ENCODE results near the genes ZWINT and CCDC6.

DNA sequence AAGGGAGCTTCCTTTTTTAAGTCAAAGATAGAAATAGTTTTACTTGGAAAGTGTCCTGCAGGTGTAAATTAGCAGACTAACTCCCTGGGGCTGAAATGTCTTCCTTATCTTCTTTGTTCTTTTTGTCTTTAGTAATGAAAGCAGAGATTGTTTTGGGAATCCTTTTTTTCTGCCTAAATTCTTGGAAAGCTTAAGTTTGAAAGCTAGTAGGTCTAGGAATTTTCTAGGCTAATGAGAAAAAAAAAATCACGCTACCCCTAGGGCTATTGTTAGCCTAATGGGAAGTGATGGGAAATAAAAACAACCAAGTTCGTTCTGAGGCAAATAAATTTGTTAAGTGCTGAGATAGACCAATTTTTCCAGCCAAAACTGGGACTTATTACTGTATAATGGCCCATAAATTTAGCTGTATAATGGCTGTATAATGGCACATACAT is 139.2 kb upstream of the CSTF2T start:
- PRO-cap: no peak

DNA sequence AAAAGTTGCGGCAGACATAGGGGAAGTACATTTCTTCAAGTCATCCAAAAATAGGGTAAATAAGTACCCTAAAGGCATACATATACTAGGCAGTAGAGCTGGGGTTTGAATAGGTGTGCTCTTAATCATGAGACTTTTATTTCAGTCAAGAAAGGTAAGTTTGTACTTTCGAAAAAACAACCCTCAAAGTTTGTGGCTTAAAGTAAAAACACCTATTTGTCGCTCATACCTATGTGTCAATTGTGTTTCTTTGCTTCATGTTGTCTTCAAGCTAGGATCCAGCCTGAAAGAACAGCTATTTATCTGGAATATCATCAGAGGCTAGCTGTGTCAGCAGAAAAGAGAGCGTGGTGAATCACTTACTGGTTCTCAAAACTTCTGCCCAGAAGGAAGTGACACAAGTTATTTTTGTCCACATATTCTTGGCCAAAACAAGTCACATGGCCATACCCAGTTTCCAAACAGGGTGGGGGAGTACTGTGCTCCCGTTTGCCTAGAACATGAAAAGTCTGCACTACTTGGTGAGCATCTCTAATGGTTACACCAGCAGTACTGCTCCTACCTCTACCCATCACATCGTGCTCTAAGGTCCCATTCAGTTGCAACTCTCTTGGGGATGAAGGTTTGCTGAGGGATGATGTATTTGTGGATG is 160.8 kb upstream of the CSTF2T start:
- PRO-cap: no peak

DNA sequence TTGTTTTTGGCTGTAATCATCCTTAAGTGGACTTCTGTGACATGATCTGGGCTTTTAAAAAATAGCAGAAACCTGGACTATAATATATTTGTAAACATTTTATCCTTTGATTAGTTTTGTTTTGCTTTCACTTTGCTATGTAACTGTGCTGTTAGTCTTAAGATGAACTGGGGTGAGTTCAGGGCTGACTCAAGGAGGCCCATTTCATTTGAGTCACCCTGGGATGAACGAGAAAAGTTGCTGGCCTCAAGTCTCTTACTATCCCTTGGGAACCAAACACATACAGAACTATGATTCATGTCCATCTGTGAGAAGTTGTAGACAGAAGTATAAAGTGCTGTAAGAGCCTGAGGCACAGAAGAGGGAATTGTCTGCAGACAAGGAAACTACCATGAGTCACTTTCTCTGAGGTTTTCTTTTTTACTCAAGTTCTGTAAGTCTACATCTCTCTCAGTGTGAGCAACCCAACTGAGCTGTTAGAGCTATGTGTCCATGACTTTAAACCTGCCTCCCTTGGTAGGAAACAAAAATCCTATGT is 179.8 kb upstream of the CSTF2T start:
- PRO-cap: no peak

GRCh38 chr10:52039030-52039352 is 275.1 kb upstream of the DKK1 start:
- PRO-cap: no peak

- PRO-cap: no peak
These were observed 17.3 kb downstream of the MBL2 start for GRCh38 chr10:52755055-52755913.

- PRO-cap: no peak
These were observed 2.6 kb upstream of the MBL2 start for GRCh38 chr10:52775217-52775628.

- PRO-cap: no peak
These were observed 973.9 kb downstream of the PCDH15 start for GRCh38 chr10:53827241-53827502.

DNA sequence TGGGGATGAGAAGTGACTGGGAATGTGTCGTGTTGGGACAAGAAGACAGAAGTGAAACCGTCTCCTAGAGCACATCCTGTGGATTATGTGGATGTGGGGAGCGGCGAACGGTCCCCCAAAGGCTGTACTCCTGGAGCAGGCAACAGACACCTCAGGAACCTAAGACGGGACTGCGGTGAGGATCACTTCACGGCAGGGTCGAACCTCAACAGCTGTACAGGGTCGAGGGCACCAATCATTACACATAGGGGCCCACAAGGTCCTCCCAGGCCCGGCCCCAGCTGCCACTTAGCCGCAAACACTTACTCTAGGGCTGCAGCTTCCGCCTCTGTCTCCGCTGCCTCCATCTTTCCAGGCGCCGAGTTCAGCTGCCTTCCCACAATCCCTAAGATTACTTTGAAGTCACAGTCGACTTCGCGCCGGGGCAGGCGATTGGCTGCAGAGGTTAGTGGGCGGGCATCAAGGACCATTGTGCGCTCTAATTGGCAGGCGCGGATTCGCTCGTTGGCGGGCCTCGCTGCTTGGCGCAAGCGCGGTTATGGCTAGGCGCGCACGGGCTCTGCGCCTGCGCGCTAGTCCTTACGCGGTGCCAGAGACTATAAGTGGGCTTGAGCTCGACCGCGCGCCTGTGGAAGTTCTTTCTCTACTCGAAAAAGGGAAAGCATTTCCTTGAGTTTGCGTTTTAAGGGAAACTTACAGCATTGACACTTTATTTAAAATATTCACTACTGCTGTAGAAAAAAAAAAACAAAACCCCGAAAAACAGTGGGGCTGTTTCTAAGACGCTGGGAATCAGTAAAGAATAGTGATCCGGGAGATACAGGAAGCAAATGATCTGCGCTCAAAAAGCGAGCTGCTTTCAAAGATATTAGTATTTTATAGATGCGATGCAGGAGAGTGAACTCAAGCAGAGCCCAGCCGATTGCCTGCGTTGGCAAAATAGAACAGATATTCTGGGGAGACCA is at the start of gene ZWINT:
Gene ZWINT (minus strand): TSS at position 370 of the 965 bp plus-strand sequence.
- PRO-cap: no peak

GRCh38 chr10:56778266-56778465 is 417.1 kb upstream of the ZWINT start:
- PRO-cap: no peak

DNA sequence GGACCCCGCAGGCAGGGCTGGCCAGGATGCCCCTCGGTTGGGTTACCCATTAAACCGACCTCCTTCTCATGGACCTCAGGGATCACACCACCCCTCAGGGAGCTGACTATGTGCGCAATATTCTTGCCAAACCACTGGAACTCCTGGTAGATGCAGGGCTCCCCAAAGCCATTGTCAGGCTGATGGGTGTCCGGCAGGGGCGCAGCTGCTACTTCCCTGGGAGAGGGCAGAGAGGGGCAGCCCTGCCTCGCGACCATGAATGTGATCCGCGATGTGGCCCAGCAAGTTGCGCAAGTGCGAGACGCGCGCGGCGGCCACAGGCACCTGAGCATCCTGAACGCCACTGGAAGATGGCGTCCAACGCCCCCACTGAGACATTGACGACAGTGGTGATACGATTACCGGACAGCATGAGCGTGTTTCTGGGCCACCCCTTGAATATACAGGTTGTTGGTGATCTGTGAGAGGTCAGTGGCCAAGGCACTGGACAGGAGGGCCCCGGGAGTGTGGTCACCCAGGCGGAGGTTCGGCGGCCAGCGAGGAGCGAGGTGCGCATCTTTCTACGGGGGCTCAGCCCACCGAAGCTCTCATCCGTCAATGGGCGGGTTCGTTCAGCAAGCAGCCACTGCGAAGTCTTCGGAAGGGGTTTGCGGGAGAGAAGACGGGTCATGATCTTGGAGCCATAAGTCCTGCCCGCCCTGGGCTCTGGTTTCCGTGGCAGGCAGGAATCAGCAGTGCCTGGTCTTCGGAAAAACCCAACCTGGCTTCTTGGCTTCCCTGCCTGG is 161.1 kb downstream of the IPMK start:
- PRO-cap: no peak

DNA sequence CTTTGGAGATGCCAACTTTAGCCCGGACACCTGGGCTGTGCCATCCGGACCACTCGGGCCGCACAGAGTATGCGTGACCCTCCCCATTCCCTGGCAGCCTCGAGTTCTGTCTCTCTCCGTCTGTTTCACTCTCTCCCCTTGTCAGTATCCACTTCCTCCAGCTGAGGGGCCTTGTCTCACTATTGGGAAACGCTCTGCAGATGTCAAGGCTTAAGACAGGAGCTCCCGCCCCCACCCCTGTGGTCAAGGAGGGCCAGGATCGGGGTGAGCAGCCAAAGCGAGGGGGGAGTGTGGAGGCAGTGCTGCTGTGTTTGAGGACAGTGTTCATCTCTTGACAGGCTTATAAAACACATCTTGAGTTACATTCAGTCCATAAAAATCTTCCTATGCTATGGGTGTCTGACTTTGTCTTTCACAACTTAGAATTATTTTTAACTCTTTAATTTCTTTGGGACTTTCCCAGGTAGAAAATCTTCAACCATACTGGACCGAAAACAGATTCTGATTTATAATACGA is 1.0 kb downstream of the BICC1 start:
- PRO-cap: no peak

DNA sequence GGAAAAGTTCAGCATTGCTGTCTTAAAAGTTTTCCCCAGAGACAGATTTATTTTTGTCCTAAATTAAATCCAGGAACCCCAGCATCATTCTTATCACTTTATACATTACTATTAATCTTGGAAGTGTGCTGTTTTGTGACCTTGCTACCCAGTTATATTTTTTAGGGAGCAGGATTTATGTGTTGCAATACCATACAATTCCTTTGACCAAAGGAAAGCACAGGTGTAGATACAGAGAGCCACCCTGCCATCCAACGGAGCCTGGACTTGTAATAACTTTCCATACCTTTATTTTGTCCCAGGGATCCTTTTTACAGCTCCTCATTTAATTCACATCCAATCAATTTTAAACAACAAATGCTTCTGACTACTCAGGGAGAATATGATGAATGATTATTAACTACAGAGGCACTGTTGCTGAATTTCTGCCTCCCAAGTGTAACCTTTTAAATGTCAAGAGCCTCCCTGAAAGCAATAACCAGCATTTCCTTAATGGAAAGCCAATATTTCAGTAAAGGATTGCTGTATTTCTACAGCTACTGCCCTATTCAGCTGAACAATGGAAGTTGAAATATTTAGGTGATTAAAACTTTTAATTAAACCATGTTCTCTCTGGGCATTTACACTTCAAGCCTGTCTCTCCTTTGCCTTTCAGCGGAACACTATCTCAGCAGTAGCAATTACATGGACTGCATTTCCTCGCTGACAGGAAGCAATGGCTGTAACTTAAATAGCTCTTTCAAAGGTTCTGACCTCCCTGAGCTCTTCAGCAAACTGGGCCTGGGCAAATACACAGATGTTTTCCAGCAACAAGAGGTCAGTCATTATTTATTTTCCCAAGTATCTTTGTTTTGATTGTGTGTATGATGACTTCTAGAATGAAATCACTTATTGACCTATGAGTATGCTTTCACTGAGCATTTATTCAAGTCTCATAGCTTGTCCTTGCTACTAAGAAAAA is 304.5 kb downstream of the BICC1 start:
- PRO-cap: no peak

DNA sequence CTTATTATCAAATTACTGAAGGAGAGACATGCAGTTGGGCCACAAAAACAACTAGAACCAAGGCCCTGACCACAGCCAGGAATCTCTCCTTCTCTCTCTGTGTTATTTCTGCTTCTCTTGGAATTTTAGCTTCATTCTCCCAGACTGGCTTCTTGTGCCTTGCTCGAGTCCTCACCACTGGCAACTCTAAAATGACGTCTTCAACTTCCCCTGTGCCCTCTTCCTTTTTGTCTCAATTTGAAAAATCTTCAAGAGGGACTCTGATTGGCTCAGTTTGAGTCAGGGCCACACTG is 25.3 kb upstream of the FAM13C start:
- PRO-cap: no peak

DNA sequence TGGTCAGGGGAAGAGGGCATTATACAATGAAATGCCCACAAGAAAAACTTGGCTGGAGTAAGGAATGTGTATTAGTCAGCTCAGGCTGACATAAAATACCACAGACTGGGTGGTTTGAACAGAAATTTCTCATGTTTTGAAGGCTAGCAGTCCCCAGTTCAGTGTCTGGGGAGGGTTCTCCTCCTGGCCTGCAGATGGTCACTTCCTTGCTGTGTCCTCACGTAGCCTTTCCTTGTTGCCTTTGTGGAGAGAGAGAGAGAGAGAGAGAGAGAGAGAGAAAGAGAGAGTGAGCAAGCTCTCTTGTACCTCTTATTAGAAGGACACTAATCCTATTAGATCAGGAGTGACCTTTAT is 25.7 kb upstream of the FAM13C start:
- PRO-cap: no peak

DNA sequence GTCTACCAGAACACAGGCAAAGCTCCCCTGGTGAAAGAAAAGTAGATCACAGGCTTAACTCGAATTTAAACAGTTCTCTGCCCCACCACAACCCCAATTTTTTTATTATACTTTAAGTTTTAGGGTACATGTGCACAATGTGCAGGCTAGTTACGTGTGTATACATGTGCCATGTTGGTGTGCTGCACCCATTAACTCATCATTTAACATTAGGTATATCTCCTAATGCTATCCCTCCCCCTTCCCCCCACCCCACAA is 31.9 kb upstream of the MRLN start:
- PRO-cap: no peak

GRCh38 chr10:59812431-59812951 is 59.2 kb upstream of the MRLN start:
- PRO-cap: no peak

GRCh38 chr10:59869452-59870416 is 36.6 kb downstream of the CCDC6 start:
- PRO-cap: no peak

GRCh38 chr10:59881861-59882147 is 24.6 kb downstream of the CCDC6 start:
- PRO-cap: no peak

DNA sequence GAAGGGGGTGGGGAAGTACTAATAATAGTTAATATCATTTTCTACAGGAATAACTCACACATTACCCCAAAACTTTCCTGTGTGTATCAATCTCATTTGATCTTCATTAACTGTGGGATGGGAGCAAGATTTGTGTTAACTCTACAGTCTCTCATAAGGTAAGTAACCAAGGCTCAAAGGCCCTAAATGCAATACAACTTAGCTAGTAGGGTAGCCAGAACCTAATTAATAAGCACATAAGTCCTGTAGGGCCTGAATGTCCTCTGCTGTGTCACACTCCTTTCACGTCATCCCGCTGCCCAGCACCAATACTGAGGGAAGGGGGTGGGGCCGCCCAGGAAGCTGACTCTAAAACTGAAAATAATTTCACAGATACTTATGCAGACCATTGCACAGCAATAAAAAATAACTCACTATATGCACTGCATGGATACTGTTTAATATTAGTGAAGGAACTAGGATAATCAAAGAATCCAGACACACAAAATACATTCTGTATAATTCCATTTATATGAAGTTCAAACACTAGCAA is 13.7 kb downstream of the CCDC6 start:
- PRO-cap: no peak

DNA sequence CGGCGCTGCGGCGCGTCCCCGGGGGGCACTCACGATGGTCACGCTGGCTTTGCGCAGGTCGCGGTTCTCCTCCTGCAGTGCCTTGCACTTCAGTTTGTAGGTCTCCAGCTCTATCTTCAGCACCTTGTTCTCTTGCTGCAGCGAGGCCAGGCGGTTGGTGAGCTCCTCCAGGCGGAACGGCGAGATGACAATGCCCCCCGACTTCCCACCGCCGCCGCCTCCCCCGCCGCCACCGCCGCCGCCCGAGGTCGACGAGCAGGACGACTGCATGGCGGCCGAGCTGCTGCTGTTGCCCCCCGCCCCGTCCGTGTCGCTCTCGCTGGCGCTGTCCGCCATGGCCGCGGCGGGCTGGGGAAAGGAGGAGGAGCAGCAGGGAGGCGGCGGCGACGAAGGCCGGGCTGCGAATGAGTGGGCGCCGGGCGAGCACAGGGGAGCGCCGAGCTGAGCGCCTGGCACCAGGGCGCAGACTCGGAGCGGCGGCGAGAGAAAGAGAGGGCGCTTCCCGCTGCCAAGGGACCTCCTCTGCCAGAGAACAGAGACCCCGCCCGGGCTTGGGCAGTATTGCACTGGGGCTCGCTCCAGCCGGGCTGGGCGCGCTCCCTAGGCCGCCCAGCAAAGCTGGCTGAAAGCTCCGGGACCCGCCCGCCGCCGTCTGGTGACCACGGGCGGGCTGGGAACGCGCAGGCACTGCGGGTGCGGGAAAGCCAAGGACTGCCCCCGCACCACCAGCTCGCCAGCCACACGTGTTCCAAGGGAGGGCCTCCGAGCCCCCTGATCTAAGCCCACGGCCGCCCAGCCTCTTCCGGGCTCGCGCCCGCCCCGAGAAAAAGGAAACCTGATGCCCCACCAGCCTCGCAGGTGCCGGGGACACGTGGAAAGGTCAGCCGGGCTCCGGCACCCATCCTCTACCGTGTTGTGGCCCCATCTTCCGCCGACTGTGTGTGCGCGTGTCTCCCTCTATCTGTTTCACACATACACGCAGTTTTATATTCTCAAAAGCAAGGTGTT is at the start of gene CCDC6:
Gene CCDC6 (minus strand): TSS at position 468 of the 1,008 bp plus-strand sequence.
- PRO-cap: bidirectional peak, plus-strand start at position 687 of the sequence, minus-strand start at position 406 of the sequence